SK-MEL-5 (cell line): ENCODE measurements around a stretch of chr22.

GRCh38 chr22:22409960-22410643, 98.4 kb downstream of the ZNF280B start:
RAMPAGE:
- cytosol, long total RNA: no peak
- long total RNA: no peak
- nucleus, long total RNA: no peak

DNA sequence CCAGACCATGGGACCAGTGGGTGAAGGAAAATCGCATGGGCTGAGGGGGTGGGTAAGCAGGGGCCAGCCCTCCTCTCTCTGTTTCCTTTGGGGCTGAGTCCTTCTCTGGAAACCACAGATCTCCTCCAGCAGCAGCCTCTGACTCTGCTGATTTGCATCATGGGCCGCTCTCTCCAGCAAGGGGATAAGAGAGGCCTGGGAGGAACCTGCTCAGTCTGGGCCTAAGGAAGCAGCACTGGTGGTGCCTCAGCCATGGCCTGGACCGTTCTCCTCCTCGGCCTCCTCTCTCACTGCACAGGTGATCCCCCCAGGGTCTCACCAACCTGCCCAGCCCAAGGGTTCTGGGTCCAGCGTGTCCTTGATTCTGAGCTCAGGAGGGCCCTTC, 67.7 kb downstream of the GGTLC2 start:
RAMPAGE:
- cytosol, long total RNA: no peak
- long total RNA: no peak
- nucleus, long total RNA: no peak

DNA sequence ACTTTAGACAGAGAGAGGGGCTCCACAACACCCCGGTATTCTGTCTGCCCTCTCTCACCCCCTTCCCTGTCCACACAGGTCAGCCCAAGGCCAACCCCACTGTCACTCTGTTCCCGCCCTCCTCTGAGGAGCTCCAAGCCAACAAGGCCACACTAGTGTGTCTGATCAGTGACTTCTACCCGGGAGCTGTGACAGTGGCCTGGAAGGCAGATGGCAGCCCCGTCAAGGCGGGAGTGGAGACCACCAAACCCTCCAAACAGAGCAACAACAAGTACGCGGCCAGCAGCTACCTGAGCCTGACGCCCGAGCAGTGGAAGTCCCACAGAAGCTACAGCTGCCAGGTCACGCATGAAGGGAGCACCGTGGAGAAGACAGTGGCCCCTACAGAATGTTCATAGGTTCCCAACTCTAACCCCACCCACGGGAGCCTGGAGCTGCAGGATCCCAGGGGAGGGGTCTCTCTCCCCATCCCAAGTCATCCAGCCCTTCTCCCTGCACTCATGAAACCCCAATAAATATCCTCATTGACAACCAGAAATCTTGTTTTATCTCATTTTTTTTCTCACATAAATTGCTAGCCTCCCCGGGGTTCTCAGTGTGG, 7.8 kb downstream of the IGLL5 start:
RAMPAGE:
- cytosol, long total RNA: no peak
- long total RNA: no peak
- nucleus, long total RNA: no peak

DNA sequence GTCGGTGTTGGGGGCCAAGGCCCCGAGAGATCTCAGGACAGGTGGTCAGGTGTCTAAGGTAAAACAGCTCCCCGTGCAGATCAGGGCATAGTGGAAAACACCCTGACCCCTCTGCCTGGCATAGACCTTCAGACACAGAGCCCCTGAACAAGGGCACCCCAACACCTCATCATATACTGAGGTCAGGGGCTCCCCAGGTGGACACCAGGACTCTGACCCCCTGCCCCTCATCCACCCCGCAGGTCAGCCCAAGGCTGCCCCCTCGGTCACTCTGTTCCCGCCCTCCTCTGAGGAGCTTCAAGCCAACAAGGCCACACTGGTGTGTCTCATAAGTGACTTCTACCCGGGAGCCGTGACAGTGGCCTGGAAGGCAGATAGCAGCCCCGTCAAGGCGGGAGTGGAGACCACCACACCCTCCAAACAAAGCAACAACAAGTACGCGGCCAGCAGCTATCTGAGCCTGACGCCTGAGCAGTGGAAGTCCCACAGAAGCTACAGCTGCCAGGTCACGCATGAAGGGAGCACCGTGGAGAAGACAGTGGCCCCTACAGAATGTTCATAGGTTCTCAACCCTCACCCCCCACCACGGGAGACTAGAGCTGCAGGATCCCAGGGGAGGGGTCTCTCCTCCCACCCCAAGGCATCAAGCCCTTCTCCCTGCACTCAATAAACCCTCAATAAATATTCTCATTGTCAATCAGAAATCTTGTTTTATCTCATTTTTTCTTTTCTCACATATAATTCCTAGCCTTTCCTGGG, 13.3 kb downstream of the IGLL5 start:
RAMPAGE:
- cytosol, long total RNA: no peak
- long total RNA: no peak
- nucleus, long total RNA: no peak

RAMPAGE:
- cytosol, long total RNA: no peak
- long total RNA: no peak
- nucleus, long total RNA: no peak
Measured at GRCh38 chr22:22929272-22929791, 41.7 kb downstream of the IGLL5 start.

DNA sequence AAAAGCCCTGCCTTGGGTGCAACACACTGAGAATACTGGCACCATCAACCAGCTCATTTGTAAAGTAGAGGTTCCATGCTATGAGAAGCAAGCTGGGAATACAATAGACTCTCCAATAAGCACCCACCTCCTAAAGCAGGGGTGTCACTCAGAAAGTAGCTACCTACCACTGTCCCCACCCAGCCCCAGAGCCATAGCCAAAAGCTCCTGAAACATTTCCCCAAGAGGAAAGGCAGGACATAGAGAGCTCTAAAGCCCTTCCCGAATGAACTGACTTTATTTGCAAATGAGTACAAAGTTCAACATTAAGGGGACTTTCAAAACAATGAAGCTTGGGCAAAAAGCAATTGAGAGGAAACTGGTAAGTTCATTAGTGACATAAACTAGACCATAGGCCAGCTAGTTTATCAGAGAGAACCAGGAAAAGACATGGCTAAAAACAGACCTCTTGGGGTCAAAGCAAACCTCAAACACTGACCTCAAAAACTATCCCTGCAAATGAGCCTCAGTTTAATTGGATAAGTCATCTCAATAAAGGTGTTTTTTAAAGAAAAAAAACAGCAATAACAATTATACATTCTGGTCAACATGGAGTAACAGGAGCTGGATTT, 72.7 kb downstream of the IGLL5 start:
RAMPAGE:
- cytosol, long total RNA: no peak
- long total RNA: no peak
- nucleus, long total RNA: no peak

DNA sequence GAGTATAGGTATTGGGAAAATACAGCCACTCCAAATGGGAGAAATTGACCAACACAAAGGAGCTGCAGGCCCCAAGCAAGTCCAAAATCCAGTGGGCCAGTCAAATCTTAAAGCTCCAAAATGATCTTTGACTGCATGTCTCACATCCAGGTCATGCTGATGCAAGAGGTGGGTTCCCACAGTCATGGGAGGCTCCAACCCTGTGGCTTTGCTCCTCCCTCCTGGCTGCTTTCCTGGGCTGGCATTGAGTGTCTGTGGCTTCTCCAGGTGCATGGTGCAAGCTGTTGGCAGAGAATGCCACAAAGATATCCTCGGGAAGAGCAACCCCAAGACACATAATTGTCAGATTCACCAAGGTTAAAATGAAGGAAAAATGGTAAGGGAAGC, 80.7 kb downstream of the IGLL5 start:
RAMPAGE:
- cytosol, long total RNA: no peak
- long total RNA: no peak
- nucleus, long total RNA: no peak

GRCh38 chr22:23197663-23198629, 17.6 kb downstream of the BCR start:
RAMPAGE:
- cytosol, long total RNA: no peak
- long total RNA: no peak
- nucleus, long total RNA: no peak

DNA sequence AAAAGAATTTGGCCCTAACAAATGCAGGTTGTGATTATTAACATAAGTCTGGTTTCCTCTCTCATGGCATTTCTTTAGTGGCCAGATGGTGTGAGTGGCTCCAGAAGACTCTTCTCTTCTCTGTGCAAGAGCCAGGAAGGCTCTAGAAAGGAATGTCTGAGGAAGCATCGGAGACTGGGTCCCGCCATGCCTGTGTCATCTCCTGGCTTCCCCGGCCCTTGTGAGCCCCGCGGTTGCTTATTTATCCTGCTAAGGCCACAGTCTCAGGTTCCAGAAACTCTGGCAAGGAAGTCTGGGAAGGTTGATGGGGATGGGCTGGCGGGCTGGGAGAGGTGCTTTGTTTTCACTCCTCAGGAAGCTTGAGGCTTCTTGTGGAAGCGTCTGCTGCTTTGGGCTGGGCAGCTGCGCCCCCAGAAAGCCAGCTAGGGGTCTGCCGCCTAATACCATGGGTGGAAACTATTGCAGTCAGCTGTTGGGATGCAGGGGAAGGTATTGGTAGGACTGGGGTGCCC, 18.9 kb downstream of the BCR start:
RAMPAGE:
- cytosol, long total RNA: no peak
- long total RNA: no peak
- nucleus, long total RNA: no peak

DNA sequence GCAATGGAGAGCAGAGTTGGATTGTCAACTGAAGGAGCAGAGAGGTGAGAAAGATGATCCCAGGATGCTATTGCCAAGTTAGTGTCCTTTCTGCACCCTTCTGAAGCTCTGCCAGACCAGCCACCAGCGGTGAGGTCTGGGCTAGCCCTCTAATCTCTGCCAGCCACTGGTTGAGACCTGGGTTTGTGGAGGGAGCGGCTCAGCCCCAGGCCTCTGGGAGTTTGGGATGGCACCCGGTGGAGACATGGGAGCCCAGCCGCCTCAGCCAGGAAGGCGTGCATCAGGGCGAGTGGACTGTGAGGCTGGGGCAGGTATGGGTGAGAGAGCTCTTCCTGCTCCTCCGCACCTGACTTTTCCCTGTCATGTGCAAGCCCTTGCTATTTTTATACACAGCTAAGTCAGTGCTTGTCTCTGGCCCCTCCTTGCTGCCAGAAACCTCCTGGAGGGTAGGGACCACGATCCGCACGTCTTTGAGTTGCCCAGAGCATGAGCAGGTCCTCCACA, 53.6 kb downstream of the IGLL1 start:
RAMPAGE:
- cytosol, long total RNA: no peak
- long total RNA: no peak
- nucleus, long total RNA: no peak

GRCh38 chr22:23688480-23689115, 2.2 kb upstream of the RGL4 start:
RAMPAGE:
- cytosol, long total RNA: no peak
- long total RNA: no peak
- nucleus, long total RNA: no peak

RAMPAGE:
- cytosol, long total RNA: no peak
- long total RNA: no peak
- nucleus, long total RNA: no peak
Measured at GRCh38 chr22:23768280-23768899, 618 bp upstream of the CHCHD10 start.

DNA sequence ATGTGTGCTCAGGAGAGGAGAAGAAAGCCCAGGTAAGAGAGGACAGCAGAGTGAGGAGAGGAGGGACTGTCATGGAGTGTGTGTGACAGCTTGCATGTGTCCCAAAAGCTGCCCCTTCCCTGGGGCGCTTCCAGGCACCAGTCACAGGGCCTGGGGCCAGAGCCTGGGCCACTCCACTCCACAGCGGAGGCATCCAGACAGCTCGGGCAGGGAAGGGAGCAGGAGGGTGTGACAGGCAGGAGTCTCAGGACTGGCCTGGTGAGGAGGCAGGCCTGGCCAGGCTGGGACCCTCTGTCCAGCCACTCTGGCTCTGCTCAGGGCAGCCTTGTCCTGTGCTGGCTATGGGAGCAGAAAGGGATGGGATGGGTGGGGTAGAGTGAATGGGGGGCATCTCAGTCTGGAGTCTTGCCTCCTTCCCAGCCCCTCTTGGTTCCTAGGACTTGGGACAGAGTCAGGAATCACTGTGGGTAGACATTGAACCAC, 1.0 kb downstream of the MMP11 start:
RAMPAGE:
- cytosol, long total RNA: no peak
- long total RNA: no peak
- nucleus, long total RNA: no peak

DNA sequence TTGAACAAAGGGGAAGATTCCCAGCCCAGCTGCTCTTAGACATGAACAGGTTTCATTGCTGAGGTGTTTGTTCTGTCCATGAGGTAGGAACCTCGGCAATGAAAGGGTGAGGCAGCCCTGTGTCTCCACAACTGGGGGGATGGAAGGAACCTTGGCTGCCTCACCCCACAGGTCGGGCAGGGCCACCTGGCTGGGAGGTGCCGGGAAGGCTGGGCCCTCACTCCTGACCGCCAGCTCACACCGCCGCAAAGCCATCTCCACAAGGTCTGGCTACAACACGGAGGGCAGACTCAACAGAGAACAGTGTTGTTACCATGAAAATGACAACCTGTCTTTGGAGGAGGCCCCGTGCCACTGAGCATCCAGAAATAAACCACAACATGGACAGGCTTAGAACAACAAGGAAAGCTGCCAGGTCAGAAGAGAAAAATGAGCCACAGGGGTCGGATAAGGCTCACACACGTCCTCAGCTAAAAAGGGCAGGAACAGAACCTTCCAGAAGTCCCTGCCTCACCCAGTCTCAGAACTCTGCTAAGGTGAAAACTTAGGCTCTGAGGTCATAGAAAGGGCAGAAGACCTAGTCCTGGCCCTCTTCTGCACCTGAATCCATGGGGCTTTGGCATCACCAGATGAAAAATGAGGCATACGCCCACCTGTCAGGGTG, 3.0 kb downstream of the DERL3 start:
RAMPAGE:
- cytosol, long total RNA: no peak
- long total RNA: no peak
- nucleus, long total RNA: no peak

DNA sequence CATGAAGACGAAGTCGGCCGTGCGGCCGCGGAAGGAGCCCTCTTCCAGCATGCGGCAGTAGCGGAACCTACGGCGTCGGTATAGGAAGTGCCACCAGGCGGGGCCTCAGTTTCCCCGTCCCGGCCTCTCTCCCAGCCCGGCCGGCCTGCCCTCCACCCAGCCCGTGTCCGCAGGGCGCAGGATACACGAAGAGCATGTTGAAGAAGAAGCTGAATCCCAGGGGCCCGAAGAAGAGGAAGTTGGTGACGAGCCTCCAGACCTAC, 496 bp downstream of the DERL3 start:
RAMPAGE:
- cytosol, long total RNA: no peak
- long total RNA: no peak
- nucleus, long total RNA: no peak

RAMPAGE:
- cytosol, long total RNA: no peak
- long total RNA: no peak
- nucleus, long total RNA: no peak
Measured at GRCh38 chr22:24246136-24246781, 1.4 kb upstream of the GGT5 start.

GRCh38 chr22:24271293-24271996, 814 bp downstream of the SPECC1L start:
RAMPAGE:
- cytosol, long total RNA: no peak
- long total RNA: no peak
- nucleus, long total RNA: no peak

RAMPAGE:
- cytosol, long total RNA: no peak
- long total RNA: no peak
- nucleus, long total RNA: no peak
Measured at GRCh38 chr22:24303034-24303859, 32.6 kb downstream of the SPECC1L start.

DNA sequence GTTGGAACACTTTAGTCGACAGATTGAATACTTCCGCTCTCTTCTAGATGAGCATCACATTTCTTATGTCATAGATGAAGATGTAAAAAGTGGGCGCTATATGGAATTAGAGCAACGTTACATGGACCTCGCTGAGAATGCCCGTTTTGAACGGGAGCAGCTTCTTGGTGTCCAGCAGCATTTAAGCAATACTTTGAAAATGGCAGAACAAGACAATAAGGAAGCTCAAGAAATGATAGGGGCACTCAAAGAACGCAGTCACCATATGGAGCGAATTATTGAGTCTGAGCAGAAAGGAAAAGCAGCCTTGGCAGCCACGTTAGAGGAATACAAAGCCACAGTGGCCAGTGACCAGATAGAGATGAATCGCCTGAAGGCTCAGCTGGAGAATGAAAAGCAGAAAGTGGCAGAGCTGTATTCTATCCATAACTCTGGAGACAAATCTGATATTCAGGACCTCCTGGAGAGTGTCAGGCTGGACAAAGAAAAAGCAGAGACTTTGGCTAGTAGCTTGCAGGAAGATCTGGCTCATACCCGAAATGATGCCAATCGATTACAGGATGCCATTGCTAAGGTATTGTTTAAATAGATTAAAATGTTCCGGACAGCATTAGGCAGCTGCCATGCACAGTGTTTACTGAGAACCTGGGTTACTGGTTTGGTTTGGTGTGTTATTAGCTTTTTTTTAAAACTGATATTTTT, 51.9 kb downstream of the SPECC1L start:
RAMPAGE:
- cytosol, long total RNA: no peak
- long total RNA: no peak
- nucleus, long total RNA: no peak

GRCh38 chr22:24427772-24428375, 475 bp downstream of the ADORA2A start:
RAMPAGE:
- cytosol, long total RNA: no peak
- long total RNA: no peak
- nucleus, long total RNA: no peak